Thoracic aorta (tissue), 1 donor: ENCODE data around the genes SPATA31D1, KIF27 and NTRK2.

DNA sequence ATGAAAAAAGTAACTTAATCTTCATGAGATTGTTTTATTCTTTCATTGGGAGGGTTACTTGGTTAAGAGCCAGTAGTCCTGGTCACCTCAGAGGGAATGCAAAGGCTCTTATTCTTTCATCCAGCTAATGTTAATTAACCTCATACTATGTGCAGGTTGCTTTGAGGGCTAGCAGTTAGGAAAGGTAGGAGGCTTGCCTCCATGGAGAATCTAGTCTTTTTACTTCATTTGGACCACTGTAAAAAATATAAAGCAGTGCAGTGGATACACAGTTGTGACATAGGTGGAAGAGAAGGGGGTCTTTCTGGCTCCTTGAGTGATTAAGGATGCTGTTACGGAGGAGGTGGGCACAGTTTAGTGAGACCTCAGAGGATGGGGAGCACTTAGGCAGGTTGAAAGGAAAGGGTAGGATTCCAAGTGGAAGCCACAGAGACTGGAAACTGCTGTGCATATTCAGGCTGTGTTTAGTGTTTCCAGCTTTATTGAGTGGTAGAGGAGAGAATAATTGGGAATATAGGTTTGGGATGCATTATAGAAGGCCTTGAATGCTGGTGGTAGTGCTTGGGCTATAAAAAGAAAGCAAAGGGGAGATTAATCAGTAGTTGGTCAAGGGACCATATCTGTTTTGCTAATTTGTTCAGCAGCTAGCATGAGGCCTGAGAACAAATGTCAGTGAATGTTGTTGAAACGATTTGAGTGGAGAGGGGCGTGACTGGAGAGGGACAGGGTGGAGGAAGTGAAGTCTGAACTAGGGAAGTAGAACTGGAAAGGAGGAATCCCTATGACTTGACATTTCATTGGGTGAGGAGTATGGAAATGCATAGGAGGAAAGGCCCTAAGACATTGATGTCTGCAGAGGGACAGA, 19.4 kb downstream of the TLE4 start:
- RAMPAGE, long total RNA: no peak

DNA sequence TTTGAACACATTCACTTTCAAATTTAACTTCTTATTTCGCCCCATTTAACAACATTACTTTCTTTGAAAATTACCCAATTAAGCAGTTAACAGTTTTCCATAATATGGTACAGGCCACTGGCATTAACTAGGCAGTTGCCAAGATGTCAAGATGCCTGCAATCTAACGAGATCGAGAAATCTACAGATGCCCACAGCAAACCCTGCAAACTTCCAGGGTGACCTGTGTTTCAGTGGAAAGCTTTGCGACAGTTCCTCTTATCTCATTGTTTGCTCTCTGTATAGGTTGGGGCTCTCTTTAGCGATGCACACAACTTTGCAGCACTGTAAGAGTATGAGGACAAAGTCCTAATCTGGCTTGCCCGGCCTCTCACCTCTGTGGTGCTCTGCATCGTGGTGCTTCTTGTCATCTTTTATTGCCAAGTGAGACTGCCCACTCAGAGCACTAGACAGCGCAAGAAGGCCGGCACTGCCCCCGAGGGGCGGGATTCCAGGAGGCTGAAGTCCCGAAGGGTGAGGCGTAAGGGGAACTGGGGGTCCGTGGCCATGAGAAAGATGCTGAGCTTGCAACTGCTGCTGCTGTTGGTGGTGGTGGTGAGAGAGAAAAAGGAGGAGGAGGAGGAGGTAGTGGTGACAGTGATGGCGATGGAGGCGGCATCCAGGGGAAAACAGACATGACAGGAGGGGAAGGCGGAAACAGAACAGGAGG, 55.5 kb downstream of the TLE1 start:
- RAMPAGE, long total RNA: no peak

- RAMPAGE, long total RNA: no peak
Observed at GRCh38 chr9:81655614-81656485, 33.5 kb downstream of the TLE1 start.

DNA sequence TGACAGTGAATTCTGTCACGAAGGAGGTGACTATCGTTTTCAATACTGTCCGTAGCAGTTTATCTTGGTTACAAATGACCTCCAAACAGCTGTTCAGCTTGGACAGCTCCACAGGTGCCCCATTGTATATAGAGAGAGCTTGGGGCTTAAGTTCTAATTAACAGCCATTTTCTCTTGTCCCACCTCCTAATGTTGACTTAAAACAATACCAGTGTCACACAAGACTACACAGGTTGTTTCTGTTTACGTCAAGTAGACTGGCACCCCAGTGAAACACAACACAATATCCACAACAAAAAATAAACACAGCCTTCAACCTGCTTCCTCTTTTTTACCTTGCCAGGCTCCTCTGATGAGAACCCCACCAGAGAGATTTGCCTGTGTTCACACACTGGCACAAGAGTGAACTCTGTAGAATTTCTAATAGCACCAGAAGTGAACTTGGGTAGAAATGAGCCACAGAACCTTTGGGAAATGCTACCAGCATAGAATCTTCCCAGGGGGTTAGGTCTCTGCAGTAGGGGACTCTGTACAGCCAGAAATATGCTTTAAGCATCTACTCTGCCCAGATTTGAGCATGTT, 39.9 kb upstream of the TLE1 start:
- RAMPAGE, long total RNA: no peak

DNA sequence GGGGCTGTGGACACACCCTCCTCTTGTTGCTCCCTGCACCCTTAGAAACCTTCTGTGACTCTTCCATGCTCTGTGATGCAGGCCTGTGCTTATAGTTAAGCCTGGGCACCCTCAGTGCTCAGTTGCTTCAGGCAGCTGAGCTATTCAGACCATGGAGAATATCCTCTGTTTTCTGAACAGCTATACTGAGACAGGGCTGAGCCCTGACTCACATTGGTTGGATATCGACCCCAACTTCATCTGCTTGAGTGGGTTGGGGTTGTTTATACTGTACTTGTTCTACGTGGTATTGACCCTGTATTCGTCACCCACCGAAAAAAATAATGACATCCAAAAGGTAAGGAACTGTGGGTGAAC, at the start of gene SPATA31D1:
TSS of gene SPATA31D1 (plus strand) at position 105 of the 357 bp plus-strand sequence.
- RAMPAGE, long total RNA: no peak

DNA sequence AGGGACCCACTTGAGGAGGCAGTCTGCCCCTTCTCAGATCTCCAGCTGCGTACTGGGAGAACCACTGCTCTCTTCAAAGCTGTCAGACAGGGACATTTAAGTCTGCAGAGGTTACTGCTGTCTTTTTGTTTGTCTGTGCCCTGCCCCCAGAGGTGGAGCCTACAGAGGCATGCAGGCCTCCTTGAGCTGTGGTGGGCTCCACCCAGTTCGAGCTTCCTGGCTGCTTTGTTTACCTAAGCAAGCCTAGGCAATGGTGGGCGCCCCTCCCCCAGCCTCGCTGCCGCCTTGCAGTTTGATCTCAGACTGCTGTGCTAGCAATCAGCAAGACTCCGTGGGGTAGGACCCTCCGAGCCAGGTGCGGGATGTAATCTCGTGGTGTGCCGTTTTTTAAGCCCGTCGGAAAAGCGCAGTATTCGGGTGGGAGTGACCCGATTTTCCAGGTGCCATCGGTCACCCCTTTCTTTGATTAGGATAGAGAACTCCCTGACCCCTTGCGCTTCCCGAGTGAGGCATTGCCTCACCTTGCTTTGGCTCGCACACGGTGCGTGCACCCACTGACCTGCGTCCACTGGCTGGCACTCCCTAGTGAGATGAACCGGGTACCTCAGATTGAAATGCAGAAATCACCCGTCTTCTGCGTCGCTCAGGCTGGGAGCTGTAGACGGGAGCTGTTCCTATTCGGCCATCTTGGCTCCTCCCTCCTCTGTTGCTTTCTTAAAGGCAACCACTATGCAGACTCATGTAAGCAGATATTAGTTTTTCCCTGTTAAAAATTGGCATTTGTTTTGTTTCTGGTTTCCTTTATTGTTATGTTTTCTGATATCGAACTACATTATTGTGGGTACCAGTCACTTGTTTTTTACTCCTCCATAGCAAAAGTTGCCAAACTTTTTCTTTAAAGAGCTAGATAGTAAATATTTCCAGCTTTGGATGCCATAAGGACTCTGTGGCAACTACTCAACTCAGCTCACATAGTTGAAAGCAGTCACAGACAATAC, 305.5 kb downstream of the RASEF start:
- RAMPAGE, long total RNA: no peak

DNA sequence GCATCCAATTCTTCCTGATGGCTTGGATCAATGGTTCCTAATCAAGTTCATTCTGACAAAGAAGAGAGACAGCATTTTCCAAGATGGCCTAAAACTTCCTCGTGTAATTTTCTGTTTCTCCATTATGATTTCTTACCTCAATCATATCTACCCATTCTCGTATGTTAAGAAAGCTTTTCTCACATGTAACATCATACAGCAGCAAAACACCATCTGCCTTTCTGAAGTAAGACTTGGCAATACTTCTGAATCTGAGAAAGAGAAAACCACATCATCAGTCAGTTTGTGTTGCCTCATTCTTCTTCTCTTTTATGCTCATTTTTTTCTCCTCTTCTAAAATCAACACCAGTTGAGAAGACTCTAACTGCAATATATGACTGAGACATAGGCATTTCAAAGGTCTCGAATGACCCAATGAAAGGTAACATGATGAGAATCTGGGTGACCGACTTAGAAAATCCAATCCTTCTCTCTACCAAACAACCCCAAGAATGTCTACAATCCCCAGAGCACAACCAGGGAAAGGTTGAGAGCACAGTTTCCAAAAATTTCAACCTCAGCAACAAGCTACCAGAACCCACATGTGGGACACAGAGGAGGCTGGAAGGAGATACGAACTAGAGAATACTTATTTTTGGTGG, 65.9 kb downstream of the RASEF start:
- RAMPAGE, long total RNA: no peak

DNA sequence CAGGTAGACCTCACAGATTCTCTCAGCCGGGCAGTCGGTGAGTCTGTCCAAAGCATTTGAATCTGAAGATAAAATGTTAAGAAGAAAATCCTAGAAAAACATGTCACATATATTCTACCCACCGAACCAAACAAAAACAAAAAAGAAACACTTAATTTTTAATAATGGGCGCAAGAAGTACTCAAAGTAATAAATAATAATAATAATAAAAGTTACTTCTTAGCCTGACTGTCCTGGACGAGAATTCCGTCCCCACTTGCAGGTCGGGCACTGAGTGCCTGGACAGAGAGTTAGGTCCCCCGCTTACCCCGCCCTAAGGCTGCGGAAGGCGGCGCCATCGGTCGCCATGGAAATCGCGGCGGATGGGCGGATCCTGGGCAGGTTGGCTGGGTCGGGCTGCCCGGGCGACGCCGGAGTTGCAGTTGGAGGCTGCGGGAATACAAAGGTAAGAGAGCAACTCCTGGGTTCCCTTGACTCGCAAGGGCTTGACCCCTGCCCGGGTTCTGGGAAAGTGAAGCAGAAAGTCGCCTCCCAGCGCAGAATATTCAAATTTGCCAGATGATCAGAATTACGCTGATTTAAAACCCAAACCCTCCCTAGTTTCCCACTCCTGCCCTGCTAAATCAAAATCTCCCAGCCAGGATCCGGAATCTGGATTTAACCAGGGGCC, 156.1 kb upstream of the RASEF start:
- RAMPAGE, long total RNA: no peak

- RAMPAGE, long total RNA: no peak
Observed at GRCh38 chr9:83510875-83511452, 27.2 kb downstream of the FRMD3 start.

- RAMPAGE, long total RNA: no peak
Observed at GRCh38 chr9:83657976-83658872, 35.3 kb downstream of the IDNK start.

- RAMPAGE, long total RNA: no peak
Observed at GRCh38 chr9:83788520-83789091, 29.0 kb downstream of the GKAP1 start.

GRCh38 chr9:83920908-83921750, at the start of gene KIF27:
Gene KIF27, minus strand, starts transcription at chr9:83921432.
- RAMPAGE, long total RNA: start-site peak on the minus strand at chr9:83921422-83921547, 59 reads

DNA sequence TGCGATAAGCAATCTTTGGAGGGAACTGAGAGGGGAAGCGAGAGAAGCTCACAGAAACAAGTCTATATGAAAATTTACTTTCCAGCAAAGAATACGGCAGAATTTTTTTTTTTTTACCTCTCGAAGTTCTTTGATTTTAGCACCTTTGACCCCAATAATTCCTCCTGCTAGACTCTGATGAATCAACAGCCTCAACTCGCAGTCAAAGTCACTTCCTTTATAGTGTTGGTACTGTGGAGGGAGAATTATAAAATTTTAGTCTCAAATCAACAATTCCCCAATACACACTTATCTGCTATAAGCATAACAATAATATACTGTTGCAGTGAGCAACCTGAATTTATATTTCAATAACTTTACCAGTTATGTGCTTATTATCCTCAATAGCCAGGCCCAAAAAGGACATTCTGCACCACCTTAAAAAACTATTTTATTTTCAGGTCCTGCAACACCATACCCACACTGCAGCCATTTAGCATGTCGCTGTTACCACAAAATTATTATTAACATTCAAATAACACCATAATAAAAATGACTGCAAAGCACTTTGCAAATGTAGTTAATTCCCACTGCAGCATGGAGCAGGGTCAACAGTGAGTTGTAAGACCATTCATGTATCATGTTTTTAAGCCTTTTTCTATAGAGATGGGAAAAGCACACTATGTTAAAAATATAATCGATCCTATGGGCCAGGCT, 6.7 kb downstream of the HNRNPK start:
- RAMPAGE, long total RNA: no peak

DNA sequence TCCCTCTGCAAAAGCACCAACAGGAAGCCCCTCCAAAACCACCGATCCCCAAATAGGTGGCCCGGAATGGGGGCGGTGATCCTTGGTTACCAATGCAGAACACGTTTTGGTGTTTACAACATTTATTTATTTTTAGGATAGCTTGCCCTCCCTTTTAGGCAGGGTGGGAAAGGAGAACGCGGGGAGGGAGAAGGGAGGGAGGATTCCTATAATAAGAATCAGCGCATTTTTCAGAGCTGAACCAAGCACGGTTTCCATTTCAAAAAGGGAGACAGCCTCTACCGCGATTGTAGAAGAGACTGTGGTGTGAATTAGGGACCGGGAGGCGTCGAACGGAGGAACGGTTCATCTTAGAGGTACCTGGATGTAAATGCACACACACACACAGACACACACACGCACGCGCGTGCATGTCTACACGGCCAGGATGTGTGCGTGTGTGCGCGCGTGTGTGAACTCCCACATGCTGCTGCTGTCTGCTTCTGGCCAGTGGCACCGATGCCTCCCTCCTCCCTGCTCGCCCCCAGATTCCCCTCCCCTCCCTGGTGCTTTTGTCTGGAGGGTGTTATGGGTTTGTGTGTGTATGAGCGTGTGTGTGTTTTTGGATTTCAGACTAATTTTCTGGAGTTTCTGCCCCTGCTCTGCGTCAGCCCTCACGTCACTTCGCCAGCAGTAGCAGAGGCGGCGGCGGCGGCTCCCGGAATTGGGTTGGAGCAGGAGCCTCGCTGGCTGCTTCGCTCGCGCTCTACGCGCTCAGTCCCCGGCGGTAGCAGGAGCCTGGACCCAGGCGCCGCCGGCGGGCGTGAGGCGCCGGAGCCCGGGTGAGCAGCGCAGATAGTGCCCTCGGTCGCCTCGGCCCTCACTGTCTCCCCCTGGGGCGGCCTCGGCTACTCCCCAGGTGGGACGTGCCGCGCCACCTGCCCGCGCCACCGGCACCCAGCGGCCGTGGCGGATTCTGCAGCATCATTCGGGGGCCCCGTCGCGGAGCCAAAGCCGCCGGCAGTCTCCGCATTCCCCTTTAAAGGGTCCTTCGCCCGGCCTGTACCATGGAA, at the start of gene NTRK2:
TSS of gene NTRK2 (plus strand) at position 662 of the 1,052 bp plus-strand sequence.
- RAMPAGE, long total RNA: no peak

DNA sequence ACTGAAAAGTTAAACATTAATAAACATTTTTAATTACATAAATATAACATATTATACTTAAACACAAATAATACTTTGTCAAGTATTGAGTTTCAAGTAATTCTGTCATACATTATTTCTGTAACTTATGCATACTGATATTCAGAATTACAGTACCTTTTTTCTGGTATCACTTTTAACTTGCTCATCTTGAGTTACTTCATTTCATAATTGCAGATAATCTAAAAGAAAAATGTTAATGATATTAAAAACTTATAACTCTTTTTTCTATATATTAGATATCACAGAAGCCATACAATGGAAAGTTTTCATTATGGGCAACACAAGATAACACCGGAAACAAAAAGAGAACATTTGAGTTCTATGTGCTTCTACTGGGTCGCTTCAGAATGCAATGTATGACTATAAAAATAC, 29.4 kb downstream of the AGTPBP1 start:
- RAMPAGE, long total RNA: no peak

- RAMPAGE, long total RNA: start-site peak on the plus strand at chr9:85849107-85849717, 12 reads
Observed at GRCh38 chr9:85849130-85849758, 91.7 kb upstream of the NAA35 start.

- RAMPAGE, long total RNA: no peak
Observed at GRCh38 chr9:86259122-86259537, 327 bp downstream of the C9orf153 start.

DNA sequence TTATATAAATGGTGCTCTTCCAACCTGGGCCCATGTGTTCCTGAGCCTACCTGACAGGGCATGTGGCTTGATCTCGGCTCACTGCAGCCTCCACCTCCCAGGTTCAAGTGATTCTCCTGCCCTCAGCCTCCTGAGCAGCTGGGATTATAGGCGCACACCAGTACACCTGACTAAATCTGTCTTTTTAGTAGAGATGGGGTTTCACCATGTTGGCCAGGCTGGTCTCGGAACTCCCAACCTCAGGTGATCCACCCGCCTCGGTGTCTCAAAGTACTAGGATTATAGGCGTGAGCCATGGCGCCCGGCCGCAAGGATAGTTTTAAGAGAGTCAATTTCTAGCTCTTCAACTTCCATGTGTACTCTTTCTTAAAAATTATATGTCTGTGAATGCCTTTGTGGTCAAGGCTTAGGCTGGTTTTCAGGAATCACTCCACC, 11.4 kb upstream of the ISCA1 start:
- RAMPAGE, long total RNA: no peak

- RAMPAGE, long total RNA: no peak
Observed at GRCh38 chr9:86715045-86715479, 232.2 kb downstream of the GAS1 start.

DNA sequence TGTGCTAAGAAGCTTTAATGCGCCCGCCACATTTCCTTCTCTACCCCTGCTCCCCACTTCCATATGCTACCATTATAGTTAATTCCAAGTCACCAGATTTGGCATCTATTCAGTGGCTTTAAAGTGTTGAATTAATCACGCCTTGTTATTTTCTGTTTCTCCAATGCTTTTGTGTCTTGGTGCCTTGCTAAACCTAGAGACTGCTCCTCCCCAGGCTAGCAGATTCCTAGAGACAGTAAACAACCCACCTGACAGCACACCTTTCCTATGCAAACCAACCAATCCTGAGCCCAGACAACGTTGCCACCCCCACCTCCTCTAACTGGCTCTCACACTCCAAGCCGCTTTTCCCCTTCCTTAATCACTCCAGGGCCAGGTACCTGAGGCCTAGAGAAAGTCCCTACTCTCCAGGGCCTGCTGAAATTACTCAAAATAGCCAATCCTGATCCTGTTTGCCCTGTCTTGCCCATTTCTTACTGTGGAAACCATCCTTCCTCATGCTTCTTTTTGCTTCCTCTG, 53.5 kb downstream of the GAS1 start:
- RAMPAGE, long total RNA: no peak